Subcutaneous preadipocyte (primary cell): ENCODE measurements around a stretch of chr3.

GRCh38 chr3:15794660-15795413 is 2.9 kb downstream of the ANKRD28 start:
- CAGE, long polyA plus RNA: no peak

GRCh38 chr3:16055389-16056818 is 118.6 kb upstream of the GALNT15 start:
- CAGE, long polyA plus RNA: no peak

DNA sequence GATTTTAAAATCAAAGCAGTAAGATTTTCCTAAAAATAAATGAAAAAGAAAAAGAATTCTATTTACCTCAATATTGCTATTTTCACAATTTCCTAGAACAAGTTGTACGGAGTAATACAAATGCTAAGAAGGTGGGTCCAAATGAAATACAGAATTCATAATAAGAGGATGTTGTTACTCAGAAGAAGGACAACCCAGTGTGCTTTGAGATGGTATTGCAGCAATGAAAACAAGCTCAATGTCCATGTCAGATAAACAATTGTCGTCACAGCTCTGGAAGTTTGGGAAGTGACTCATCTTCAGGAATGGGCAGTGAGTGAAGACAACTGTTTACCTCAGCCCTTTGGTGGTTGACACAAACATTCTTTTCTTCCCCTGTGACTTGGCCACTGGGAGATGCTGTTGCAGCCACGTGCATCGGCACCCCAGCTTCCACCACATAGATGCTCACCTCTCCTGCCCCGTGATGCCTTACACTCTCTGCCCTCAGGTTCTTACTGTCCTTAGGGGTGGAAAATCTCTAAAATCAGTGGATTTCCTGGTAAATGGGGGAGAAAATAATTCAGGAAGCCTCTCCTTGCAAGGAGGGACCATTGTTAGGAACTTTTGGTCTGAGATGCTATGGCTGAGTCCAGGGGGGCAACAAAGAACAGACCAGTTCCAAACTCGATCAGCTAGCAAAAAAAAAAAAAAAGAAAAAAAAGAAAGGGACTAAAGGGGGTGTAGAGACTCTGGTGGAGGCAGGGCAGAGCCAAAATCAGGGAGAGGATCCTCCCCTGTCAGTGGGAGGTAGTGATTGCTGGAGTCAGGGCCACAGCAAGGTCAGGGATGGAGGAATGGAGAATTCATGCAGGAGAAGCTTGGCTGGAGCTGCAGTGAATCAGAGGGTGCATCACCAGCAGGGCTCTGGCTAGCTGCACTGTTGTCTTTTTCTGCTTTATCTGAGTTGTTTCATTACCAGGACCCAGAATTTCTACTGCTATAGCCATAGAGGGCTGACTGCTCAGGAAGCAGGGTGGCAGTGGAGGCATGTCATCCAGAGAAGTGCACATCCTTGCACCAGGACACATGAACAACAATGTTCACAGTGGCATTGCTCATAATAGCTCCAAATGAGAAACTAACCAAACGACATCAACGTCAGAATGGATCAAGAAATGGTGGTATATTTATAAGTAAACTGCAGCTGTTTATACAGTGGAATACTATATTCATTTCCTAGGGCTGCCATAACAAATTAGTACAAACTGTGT is 113.8 kb upstream of the GALNT15 start:
- CAGE, long polyA plus RNA: no peak

DNA sequence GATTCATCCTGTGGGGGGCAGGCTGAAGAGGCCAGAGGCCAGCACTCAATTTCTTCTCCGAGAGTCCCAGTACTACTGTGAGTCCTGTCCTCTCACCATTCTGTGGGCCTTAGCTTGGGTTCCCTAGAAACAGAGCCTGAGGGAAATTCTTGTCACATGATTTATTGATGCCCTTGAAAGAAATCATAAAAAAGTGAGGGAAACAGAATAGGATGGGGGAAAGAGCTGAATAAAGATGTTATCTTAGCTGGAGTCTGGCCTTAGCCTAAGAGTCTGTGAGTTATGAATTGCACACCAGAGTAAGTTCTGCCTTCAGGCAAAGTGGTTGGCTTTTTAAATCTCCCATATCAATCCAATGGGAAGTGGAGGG is 106.5 kb upstream of the GALNT15 start:
- CAGE, long polyA plus RNA: no peak

GRCh38 chr3:16114410-16115337 is 59.8 kb upstream of the GALNT15 start:
- CAGE, long polyA plus RNA: no peak

DNA sequence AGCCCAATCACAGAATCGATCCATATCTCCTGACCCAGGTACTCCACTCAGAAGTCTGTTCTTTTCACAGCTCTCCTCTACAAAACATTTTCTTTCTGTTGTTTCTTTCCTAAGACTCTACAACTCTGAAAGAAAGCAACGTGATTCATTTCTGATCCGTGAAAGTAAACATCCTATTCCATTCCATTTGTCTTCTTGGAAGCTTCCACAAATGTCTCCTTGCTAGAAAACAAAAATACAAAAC is 37.8 kb upstream of the GALNT15 start:
- CAGE, long polyA plus RNA: no peak

GRCh38 chr3:16183647-16184032 is 9.2 kb downstream of the GALNT15 start:
- CAGE, long polyA plus RNA: no peak

DNA sequence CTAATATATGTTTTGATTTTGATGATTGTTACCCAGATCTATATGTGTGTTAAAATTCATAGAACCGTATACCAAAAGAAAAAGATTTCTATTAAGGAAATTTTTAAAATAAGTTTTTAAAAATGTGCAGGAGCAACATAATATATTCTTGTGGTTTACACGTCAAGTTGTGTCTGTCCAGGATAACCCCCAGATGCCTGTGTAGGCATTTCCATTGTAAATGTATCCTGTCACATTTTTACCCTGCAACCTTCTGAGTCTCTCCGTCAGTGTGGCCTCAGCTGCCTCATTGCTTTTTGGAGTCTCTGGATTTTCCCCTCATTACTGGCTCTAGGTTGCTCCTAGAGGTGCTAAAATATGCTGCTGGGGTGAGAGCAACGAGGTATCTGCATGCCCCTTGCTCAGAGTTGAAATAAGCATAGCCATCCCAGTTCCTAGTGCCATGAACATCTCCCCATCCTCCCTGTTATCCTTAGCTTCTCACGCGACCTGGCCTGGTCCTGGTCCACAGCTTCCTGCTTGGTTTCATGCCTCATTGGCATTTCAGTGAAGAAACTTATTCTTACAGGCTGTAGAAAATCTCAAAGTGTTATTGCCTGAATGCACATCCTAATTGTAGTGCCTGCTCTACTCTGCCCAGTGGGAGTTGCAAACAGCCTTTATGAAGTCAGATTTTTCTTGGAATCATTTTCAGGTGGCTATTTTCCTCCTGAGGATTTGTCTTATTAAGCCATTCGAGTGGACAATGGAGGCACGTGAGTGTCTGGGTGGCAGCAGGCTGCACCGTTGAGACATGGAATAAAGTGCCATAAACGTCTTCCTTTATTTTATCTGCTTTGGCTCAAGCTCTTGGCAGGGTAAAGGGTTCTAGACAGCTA is 33.1 kb downstream of the OXNAD1 start:
- CAGE, long polyA plus RNA: no peak

- CAGE, long polyA plus RNA: no peak
Observed at GRCh38 chr3:16304954-16305674, 40.1 kb downstream of the OXNAD1 start.

DNA sequence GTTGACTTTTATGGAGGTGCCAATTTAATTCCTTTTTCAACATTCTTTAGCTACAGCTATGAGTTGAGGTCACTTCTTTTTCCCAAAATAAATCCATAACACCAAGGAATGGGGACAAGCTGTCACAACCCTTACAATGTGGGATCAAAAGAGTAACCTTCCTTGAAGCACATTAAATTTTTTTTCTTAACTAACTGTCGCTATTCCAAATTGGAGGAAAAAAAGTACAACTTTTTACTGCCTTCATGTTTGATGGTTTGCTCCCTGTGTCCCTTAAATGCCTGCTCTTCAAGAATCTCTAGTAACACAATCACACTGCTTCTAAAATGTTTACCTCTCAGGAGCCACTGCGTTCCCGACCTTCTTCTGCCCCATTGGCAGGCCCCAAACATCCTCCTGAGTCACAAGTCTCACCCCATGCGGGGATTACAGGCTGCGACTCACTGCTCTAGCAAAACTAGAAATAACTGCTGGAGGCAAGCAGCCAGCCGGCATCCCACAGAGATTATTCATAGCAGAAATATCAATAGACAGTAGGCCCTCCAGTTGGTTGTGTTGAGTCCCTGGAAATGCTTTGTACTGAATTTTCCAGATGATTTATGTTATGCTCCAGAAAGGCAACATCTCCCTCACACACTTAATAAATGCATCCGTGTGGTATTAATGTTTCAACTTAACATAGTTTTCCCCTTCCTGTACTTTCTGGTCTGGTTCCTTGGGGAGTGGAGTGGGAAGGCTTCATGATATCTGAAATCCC is 64.9 kb downstream of the RFTN1 start:
- CAGE, long polyA plus RNA: no peak

- CAGE, long polyA plus RNA: no peak
Observed at GRCh38 chr3:16481348-16481647, 32.2 kb downstream of the RFTN1 start.

DNA sequence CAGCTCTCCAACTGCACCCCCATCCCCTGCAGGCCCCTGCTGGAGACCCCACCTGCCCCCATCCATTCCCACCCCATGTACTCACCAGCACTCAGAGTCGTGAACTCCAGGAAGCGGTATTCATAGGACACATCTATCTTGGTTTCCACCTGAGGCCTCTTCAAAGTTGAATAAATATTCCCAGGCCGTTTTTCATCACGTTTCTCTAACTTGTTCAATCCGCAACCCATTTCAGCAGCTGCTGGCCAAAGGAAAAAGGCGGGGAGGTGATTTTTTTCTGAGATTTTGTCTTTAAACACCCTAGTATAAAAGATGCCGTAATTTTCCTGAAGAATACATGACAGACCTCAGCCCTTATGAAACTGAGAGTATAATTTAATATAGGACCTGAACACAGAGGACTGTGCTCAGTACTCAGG is 19.9 kb downstream of the RFTN1 start:
- CAGE, long polyA plus RNA: no peak

- CAGE, long polyA plus RNA: no peak
Observed at GRCh38 chr3:16670250-16670541, 65.0 kb upstream of the DAZL start.

- CAGE, long polyA plus RNA: no peak
Observed at GRCh38 chr3:16800386-16800585, 84.5 kb upstream of the PLCL2 start.

DNA sequence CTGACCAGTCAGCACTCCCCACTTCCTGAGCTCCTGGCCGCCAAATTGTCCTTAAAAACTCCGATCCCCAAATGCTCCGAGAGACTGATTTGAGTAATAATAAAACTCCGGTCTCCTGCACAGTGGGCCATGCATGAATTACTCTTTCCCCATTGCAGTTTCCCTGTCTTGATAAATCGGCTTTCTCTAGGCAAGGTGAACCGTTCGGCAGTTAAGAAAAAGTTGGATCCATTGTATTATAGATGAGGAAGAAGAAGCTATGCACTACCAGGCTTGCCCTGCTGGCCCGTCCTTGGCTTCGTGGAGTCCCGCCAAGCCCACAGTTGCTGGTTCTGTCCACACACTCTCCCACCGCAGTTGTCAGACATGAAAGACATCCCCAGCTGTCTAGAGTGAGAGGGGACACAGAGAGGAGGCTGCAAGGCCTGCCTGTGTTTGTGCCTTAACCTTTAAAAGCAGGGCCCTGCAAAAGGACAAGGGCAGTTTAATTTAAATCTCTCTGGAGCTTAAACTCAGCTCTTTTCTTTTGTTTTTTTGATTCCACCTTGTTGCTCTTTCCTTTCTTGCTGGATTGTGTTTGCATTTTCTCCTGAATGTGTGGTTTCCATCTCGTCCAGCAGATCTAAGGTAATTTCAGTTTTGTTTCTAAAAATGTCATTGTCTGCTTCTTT is 47.2 kb upstream of the PLCL2 start:
- CAGE, long polyA plus RNA: no peak

DNA sequence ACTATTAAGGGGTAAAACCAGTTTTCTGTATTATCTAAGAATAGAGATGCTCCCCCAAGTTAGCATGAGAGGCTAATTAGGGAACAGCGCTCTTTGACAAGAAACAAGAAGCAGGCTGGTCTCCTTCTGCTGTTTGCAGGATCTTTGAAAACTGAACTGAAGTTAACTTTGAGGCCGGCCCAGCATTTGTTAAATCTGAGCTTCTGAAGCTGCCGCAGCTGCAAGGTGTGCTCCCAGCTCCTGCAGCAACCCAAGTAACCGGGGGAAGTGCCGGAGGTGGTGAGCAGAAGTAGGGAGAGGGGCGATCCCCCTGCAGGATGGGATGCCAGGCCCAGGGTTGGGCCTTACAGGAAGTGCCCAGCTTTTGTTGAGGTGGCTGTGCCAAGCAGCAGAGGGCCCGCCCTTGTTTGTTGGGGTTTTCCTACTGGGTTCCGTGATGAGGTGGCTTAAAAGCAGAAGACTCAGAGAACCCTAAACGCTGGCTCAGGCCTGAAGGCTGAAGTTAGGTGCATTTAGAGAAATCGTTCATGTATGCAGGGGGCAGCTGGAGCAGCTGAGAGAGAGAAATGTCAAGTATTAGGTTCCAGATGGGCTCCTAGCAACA is 42.5 kb upstream of the PLCL2 start:
- CAGE, long polyA plus RNA: no peak

GRCh38 chr3:16881813-16882798 is 2.6 kb upstream of the PLCL2 start:
- CAGE, long polyA plus RNA: no peak

DNA sequence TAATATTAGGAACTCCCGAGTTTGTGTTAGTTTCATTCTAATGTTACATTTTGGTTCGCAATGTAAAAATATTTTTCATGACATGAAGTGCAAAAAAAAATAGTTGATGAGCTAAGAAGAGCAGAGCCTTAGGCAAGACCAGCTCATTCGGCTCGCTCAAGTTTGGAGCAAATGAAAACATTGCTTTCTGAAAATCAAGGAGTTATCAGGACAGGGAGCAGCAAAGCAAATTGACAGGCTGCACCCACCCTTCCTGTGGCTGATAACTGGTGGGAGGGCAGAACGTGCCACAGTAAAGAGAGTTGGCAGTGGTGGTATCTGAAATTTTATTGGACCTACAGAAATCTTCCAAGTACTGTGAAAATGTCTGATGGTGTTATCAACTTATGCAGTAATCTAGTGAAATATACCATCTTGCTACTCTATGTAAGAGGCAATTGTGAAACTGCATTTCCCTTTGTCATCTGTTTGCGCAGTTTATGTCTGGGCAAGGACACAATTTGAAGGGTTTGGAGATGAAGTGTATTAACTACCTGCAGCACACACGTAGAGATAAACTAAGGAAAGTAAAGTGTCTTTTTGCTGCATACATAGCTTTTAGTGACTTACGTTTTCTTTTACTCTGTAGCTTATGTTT is 1.5 kb downstream of the PLCL2 start:
- CAGE, long polyA plus RNA: no peak

- CAGE, long polyA plus RNA: no peak
Observed at GRCh38 chr3:16906677-16907154, 22.0 kb downstream of the PLCL2 start.

- CAGE, long polyA plus RNA: no peak
Observed at GRCh38 chr3:17014413-17015132, 129.8 kb downstream of the PLCL2 start.